Tibial nerve (tissue), 3 donors: ENCODE data around the genes PYY and TMUB2.

GRCh38 chr17:43857914-43858330, 10.9 kb downstream of the CD300LG start:
- PRO-cap = no peak
- RAMPAGE, long total RNA, 3 experiments = no peak in any of the 3 experiments

- PRO-cap = no peak
- RAMPAGE, long total RNA, 3 experiments = no peak in any of the 3 experiments
Measured at GRCh38 chr17:43860673-43861640, 14.0 kb downstream of the CD300LG start.

DNA sequence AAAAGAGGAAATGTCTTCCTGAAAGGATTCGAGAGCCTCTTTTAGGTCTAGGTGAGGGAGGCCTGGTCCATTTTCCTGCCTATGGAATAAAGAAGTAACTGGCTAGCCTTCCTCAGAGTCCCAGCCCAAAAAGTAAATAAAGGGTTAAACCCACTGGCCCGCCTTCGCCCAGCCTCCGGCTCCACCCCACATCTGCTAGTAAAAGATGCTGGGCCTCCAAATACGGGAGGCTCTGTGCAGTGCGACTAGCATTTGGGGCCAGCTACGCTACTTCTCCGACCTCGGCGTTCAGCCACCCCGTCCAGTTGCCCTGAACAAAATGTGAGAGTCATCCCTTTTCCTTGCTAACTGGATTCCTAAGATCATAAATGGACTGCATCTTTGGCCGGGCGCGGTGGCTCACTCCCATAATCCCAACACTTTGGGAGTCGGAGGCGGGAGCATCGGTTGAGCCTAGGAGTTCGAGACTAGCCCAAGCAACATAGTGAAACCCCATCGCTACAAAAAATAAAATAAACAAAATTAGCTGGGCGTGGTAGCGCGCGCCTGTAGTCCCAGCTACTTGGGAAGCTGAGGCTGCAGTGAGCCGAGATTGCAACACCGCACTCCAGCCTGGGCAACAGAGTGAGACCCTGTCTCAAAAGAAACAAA, 859 bp upstream of the MPP2 start:
- PRO-cap = unidirectional peak, plus-strand start at position 248 of the sequence
- RAMPAGE, long total RNA, 3 experiments = no peak in any of the 3 experiments

DNA sequence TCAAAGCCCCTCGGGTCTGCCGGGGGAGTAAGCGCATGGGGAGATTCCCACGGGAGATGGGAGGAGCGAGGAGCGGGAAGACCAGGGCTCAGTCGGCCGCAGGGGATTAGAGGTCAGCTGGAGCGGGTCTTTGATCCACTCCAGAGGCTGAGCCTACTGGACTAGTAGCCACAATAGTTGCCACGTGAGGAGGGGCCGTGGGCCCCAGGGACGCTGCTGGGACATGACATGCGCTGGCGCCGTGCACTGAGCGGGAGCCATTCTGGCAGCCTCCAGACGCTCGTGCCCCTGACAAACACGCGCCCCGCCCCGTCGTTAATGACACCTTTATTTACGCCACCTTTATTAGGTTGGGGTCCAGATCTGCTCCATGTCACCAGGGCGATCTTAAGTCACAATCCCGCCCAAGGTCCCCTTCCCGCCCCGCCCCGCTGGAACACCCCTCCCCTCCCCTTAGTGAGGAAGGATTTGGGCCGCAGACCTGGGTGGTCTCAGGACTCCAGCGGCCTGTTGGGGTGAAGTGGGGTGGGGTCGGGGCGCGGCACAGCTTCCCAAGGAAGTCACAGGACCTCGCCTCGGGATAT, 15.1 kb downstream of the PPY start:
- PRO-cap = no peak
- RAMPAGE, long total RNA, 3 experiments = no peak in any of the 3 experiments

GRCh38 chr17:43953656-43954149, at the start of gene PYY:
TSS of gene PYY (minus strand) at chr17:43953940.
- PRO-cap = no peak
- RAMPAGE, long total RNA, 3 experiments = no peak in any of the 3 experiments

- PRO-cap = no peak
- RAMPAGE, long total RNA, 3 experiments = no peak in any of the 3 experiments
Measured at GRCh38 chr17:44000124-44000610, 4.3 kb upstream of the NAGS start.

DNA sequence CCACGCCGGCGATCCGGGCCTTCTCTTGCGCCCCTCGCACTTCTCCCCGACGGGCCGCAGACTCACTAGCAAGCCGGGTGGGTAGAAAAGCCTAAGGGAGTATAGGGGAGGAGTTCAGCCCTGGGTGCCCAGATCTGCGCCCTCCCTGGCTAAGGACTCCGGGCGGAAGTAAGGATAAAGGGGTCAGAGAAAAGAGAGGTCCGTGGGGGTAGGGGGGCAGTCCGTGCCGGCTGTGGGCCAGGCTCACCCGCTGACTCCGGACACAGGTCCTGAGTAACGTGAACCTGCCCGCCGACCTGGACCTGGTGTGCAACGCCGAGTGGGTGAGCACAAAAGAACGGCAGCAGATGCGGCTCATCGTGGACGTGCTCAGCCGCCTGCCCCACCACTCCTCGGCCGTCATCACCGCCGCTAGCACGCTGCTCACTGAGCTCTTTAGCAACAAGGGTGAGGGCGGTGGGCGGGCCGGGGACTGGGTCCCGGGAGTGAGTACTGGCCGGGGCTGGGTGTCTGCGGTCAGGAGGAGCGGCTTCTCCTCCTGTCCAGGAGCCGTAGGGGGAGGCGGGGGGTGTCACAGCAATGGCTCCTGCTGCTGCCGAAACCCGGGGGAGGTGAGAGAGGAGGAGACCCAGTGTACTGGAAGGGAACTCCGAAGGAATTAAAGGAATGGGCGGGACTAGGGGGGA, 2.0 kb downstream of the NAGS start:
- PRO-cap = bidirectional peak, plus-strand start outside the sequence, minus-strand start at position 660 of the sequence
- RAMPAGE, long total RNA, 3 experiments = no peak in any of the 3 experiments

DNA sequence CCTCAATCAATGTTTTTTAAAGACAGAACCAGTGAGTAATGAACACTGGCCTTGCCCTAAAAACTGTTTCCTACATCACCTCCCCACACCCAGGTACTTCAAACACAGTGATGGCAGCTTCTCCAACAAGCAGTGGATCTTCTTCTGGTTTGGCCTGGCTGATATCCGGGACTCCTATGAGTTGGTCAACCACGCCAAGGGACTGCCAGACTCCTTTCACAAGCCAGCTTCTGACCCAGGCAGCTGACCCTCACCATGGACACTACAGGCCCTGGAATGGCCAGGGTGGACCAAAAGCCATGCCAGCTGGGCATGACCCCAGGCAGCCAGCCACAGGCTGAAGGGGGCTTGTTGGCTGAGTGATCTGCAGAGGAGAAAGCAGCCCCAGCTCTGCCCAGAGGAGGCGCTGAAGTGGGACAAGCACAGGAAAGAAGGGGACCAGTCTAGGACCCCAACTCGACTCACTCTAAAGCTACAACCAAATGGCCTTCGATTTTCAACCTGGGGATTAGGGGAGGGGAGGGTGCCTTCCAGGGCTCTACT, 4.0 kb downstream of the NAGS start:
- PRO-cap = no peak
- RAMPAGE, long total RNA, 3 experiments = no peak in any of the 3 experiments

GRCh38 chr17:44086770-44087426, 16.4 kb downstream of the G6PC3 start:
- PRO-cap = no peak
- RAMPAGE, long total RNA, 3 experiments = no peak in any of the 3 experiments

DNA sequence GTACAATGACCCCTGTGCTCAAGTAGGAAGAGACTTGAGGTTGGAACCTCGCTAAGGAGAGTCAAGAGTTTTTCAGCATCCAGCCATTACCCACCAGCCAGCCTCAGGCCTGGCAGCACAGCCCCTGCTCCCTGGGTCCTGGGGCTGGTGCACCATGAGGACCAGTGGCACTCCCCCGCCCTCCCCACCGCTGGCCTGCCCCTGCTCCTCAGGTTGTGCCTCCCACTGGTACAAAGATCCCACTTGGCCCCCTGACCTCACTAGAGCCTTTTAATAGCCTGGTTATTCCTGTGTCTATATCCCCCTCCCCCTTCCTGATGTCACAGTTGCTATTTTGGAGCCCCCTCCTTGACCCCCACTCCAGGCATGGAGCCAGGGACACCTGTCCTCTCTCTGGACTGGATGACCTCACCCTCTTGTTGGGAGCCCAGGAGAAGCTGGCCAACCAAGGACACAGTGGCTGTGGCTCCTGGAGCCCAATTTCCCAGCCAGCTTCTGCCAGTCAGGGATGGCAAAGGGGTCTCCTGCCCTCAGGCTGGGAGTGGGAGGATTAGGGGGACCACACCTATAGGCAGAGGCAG, 11.2 kb downstream of the HDAC5 start:
- PRO-cap = no peak
- RAMPAGE, long total RNA, 3 experiments = no peak in any of the 3 experiments

DNA sequence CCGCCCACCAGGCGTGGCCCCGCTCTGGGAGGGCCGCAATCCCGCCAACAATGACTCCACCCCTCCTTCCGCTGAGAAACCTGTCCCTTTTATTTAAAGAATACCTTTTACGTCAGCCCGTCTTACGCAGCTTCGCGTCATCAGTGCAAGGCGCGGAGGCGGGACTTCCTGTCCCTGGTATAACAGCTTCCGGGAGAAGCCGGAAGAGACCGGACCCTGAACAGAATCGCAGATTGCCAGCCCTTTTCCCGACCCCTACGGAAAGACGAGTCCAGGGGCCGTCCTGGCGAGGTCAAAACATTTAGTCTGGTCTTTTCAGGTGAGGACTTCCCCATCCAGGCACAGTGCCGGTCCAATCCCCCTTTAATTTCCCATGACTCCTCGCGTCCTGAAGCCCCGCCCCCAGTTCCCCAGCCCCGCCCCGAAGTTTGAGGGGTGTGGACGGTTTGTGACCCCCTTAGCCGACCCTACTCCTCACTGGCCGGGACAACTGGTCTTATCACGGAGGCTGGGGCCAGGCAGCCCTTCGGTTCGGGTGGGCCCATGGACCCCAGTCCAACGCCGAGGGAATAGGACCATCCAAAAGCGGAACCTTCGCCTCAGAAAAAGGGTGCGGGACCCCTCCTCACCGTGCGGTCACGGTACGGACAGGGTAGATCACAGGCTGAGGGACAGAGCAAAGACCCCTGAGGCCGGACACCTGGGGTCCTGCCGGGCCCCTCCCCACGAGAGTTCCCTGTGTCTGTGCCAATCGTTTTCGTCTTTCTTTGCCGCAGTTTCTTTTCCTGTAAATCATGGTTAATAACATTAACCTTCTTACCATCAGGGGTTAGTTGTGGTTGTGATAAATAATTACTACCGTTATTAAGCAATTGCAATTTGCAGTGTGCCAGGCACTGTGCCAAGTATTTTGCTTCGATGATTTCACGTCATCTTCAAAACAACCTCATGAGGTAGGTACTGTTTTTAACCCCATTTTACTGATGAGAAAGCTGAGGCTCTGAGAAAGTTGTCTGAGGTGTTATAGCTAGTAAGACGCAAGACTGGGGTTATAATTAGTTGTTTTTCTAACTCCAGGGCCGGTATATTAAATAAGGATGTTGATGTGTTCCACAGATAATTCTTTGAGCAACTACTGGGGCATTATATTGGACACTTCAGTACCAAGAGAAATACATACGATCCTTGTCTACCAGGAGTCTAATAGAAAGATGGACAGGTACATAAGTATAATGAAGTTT, at the start of gene TMUB2:
Gene TMUB2, plus strand, starts transcription at position 182 of the 1,241 bp plus-strand sequence.
- PRO-cap = bidirectional peak, plus-strand start at position 185 of the sequence, minus-strand start outside the sequence
- RAMPAGE, long total RNA, 3 experiments = start-site peak on the plus strand in 3 of 3 experiments, centred at positions 212 to 458 of the sequence, 14 to 55 reads per replicate

DNA sequence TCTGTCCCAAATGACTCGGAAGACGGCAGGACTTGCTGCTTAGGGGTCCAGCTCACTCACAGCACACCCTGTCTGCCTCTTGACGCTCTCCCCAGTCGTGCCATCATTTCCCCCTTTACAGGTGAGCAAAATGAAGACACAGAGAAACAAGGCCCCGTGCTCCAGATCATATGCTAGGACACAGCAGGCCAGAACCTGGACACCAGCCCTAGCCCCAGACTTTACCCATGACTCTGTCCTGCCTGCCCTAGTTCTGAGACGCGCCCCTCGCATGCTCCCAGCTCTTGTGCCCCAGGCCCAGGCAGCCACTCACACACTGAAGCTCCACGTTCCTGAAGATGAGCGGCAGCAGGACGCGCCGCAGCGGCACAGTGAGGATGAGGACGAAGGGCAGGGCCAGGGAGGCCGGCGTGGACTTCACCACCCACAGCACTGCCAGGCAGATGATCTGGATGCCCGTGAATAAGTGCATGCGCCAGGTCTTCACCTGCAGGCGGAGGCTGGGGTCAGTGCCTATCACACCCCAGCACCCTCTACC, 17.0 kb downstream of the SLC4A1 start:
- PRO-cap = no peak
- RAMPAGE, long total RNA, 3 experiments = no peak in any of the 3 experiments

DNA sequence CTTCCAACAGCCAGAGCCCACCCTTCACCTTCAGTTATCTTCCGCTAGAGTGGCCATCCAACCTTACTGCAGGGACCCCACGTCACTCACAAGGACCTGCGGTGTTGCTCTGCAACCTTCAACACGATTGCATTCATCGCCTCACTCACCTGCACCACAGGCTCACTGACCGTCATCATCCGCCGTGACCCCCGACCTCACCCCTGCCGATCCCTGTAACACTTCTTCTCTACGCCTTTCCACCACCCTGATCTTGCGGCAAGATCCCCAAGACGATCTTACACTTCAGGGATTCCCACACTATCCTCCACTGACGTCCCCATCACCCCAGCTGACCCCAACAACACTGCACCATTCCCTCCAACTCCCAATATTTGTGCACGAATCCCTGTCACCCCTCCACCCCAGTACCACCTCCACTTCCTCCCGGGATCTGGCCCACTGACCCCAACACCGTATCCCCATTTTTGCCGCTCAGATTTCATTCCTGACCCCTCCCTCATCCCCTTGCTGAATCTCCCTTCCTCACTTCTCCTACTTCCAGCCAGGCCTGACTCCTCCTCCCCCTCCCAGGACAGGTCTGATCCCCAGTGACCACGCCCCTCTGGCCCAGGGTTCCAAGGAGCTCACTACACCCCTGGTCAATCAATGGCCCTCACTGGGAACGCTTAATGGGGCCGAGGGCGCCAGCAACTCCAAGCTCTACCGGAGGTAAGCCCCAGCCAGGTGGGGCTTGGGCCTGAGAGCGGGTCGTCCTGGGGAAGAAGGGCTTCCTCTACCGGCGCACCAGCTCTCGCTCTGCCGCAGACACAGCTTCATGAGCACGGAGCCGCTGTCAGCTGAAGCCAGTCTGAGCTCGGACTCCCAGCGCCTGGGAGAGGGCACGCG, 7.7 kb downstream of the RUNDC3A start:
- PRO-cap = no peak
- RAMPAGE, long total RNA, 3 experiments = no peak in any of the 3 experiments

GRCh38 chr17:44320486-44320861, 4.1 kb downstream of the SLC25A39 start:
- PRO-cap = no peak
- RAMPAGE, long total RNA, 3 experiments = no peak in any of the 3 experiments

GRCh38 chr17:44353116-44353561, 8.0 kb downstream of the GRN start:
- PRO-cap = no peak
- RAMPAGE, long total RNA, 3 experiments = no peak in any of the 3 experiments

GRCh38 chr17:44448250-44449028, 54.8 kb downstream of the GPATCH8 start:
- PRO-cap = no peak
- RAMPAGE, long total RNA, 3 experiments = no peak in any of the 3 experiments

DNA sequence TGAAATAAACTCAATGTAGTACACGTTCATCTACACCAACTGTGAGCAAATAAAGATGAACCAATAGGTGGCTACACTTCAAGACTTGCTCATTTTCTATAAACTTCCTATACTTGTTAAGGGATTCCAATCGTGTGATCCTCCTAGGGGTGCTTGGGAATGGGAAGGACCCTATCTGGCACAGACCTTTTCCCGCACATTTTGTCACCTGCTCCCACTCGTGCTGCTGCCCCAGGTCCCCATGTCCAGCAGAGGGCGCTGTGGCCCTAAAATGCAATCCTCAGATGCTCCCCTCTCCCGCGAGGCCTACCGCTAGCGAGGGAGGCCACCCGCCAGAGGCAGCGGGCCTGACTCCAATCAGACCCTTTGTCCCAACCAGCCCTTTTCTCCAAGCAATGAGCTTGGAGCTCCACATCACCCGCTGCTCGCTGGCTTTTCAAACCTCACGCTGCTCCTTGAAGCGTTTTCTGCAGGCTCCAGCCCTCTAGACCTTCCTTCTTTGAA, 23.8 kb upstream of the FZD2 start:
- PRO-cap = no peak
- RAMPAGE, long total RNA, 3 experiments = no peak in any of the 3 experiments

GRCh38 chr17:44848853-44849275, 1.2 kb downstream of the HIGD1B start:
- PRO-cap = no peak
- RAMPAGE, long total RNA, 3 experiments = no peak in any of the 3 experiments

DNA sequence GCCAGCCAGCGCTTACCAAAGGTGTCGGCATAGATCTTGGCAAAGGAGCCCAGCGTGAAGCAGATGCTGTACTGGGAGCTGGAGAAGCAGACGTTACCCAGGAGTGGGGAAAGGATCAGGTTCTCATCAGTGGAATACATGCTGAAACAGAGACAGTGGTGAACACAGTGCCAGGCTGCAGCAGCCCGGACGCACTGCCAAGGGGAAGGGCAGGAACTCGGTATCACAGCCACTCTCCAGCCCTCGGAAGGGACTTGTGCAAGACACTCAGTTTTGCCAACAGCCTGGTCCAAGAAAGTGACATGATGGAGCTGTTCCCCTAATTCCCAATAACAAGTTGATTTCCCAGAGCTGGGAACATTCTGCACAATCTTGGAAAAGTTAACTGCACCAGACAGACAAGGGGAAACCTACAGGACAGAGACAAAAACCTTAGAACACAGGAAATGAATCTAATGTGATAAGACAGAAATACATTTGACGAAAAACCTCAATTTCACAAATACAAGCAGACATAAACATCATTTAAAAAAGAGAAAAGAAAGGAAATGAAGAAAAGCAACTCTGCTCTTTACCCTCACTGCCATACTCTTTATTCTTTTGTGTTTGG, 24.9 kb downstream of the HIGD1B start:
- PRO-cap = no peak
- RAMPAGE, long total RNA, 3 experiments = no peak in any of the 3 experiments

DNA sequence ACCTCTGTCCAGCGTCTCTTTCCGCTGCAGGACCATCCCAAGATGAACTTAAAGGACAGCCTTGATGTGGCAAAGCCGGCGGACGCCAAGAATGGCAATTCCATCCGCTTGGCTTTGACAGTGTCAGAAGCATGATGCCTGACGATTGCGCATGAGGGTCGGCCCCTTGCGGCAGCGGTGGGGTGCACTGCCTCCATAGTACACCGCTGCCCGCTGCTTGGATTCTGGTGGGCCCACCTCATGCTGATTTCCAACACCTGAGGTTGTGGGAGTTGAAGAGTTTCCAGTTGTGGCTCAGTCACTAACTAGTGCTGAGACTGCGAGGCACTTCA, 505 bp upstream of the KIF18B start:
- PRO-cap = no peak
- RAMPAGE, long total RNA, 3 experiments = no peak in any of the 3 experiments